ENCODE results near the genes ACTR6, ARL1, CHPT1, NT5DC3 and SLC41A2.

GRCh38 chr12:100200374-100201336 is at the start of gene ACTR6:
Gene ACTR6 (plus strand): TSS chr12:100200815.
- RRBS, result 2% methylated on average over 8 of the region's 43 CpGs

- RRBS, result no CpG with 5 or more reads among the region's 12 CpGs
Measured at GRCh38 chr12:100304213-100304923, 37.4 kb downstream of the SCYL2 start.

- RRBS, result no CpG with 5 or more reads among the region's 10 CpGs
Measured at GRCh38 chr12:100520021-100520745, 46.5 kb downstream of the NR1H4 start.

DNA sequence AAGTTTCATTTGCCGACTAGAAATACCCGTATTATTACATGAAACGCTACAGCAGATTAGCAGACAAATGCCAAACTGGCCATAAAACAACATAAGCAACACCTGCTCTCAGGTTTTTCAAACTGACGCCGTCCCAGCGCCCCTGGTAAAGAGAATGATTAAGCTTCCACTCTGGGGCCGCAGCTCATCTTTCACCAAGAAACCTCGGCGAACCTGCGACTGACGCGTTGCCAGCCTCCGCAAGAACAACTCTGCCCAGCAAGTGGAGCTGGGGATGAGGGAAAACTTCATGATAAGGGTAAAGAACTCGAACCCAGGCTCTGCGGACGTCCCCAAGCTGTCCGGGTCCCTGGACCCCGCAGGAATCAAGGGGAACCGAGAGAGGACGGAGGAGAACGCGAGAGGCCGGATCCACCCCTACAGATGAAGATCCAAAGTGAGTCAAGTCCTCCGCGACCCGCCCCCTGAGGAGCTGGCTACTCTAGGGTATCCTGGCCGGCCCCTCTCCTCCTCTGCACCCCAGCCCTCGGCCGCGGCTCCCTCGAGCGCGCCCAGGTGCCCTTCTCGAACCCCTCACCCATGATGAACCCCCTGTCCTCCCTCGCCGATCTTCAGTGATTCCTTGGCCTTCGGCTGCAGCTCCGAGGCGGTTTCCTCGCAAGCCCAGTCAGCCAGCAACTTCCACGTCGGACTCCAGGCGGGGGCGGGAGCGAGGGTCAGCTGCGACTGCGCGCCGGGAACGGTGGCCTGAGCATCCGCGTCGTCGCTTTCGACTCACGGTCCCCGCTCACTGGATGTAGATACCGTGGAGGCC is at the start of gene ARL1:
Gene ARL1, minus strand, starts transcription at position 708 of the 814 bp plus-strand sequence.
- RRBS, result 2% methylated on average over 5 of the region's 58 CpGs

- RRBS, result no CpG with 5 or more reads among the region's 2 CpGs
Measured at GRCh38 chr12:101680196-101680588, 17.2 kb upstream of the CHPT1 start.

- RRBS, result 2% methylated on average over 14 of the region's 64 CpGs
Measured at GRCh38 chr12:101697548-101698027, at the start of gene CHPT1. Gene CHPT1 (plus strand): TSS chr12:101697640.

DNA sequence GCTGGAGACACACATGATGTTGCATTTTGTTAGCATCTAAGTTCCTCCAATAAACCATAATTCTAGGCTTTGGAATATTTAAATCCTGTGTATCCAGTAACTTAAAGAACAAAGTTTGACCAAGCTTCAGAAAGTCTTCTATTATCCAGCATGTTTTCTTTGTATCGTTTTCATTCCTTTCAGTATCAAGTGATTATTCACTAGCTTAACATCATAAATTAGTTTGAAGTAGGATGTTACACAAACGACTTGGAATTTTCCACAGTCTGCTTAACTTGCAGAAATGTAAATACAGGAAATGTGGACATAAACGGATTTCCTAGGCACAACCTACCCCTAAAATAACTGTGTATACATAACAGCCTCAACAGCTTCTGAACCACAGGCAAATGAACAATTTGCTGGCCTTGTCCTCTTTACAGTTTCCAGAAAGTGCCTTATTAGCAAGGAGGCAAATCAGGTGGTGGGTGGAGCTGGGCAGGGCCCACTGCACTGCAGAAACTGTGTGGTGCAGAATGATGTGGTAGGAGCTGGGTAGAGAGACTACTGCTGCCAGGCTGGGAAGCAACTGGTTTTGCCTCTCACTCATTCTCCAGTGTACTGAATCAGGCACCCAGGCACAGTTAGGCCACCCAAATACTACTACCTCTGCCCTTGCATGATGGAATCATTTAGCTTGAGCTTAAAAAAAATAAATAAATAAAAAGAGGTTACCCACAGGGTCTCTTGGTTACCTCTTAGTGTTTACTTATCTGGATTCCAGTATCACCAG is 14.1 kb downstream of the DRAM1 start:
- RRBS, result no CpG with 5 or more reads among the region's 3 CpGs

DNA sequence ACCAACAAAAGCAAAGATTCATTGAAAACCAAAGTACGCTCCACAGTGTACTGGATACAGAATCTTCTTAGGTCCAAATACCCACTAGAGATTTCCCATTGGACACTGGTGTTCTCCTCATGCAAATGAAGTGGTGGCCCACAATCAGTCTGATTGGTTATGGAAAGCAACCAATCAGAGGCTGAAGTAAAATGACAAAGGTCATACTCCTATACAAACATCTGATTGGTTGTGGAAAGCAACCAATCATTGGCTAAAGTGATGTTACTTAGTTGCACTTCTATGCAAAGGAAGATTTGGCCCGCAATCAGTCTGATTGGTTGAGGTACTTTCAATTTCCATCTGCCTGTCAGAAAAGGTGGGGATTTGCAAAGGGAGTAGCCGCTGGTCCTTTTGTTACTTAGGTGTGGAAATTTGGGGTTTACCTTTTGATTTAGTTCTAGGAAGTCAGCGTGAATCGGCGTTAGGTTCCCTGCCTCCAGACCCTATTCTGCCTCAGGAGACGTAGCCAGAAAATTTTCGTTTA is 1.3 kb upstream of the WASHC3 start:
- RRBS, result no CpG with 5 or more reads among the region's 8 CpGs

DNA sequence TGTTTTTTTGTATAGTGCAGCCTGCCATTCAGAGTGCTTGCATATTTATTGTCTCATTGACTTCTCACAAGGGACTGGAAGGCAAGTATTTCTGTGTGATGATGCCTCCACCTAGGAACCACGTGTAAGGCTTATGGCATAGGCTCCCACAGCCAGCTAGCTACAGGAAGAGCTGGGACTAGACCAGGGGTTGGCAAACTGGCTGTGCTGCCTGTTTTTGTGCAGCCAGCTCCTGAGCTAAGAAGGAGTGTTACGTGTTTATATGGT is 970 bp downstream of the PARPBP start:
- RRBS, result no CpG with 5 or more reads among the region's 2 CpGs

- RRBS, result no CpG with 5 or more reads among the region's 17 CpGs
Measured at GRCh38 chr12:103571359-103571823, 15.7 kb upstream of the STAB2 start.

- RRBS, result 1% methylated on average over 17 of the region's 66 CpGs
Measured at GRCh38 chr12:103841150-103842411, at the start of gene NT5DC3. Gene NT5DC3 (minus strand): TSS chr12:103841234.

GRCh38 chr12:104011273-104011845 is 38.6 kb downstream of the GLT8D2 start:
- RRBS, result no CpG with 5 or more reads among the region's 6 CpGs

GRCh38 chr12:104177380-104177987 is 38.1 kb upstream of the TXNRD1 start:
- RRBS, result no CpG with 5 or more reads among the region's 4 CpGs

DNA sequence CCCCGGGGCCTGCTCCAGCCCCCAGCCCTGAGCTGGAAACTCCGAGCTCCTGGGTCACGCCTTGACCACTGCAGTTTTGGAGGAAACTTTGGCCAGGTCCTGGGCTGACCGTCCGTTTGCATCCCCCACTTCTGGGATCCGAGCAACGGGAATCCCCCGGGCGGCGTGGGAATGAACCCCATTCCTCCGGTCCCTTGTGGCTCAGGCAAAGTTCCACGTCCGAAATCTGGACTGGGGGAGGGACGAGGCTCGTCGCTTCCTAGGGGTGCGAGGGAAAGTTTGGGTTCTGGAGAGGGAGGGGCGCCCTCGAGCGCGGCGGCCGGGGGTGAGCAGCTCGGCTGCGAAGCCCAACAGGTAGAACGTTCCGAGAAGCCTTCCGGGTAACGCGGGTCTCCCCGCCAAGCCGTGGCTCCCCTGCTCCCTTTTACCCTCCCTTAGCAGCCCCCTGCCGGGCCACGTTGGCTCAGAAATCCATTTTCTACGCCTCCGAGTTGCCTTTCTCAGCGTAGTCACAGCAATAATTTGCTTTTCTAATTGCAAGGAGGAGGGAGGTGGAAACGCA is 1.5 kb downstream of the CHST11 start:
- RRBS, result 3% methylated on average over 11 of the region's 38 CpGs

DNA sequence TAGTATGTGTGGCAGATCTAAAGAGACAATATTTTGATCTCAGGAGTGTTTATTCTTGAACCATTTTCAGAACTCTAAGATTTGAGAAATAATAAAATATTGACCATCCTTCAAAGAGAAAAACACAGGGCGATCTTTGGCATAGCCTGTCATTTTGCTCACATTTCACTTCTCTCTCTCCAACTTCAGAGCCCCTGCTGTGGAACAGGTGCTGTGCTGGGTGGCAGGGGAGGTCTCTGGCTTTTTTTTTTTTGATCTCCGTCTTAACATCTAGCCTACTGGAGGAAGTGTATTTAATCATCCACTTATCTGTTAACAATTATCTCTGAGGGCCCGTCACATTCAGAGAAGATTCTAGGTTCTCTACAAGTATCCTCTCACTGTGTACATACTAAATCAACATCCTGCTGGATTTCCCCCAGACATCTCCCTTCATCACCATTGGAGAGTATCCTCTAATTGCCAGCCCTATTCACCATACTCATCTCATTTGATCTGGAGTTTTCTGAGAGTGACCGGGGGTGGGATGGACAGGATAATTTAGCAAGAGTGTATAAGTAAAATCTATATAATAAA is 34.1 kb downstream of the CHST11 start:
- RRBS, result no CpG with 5 or more reads among the region's 4 CpGs

DNA sequence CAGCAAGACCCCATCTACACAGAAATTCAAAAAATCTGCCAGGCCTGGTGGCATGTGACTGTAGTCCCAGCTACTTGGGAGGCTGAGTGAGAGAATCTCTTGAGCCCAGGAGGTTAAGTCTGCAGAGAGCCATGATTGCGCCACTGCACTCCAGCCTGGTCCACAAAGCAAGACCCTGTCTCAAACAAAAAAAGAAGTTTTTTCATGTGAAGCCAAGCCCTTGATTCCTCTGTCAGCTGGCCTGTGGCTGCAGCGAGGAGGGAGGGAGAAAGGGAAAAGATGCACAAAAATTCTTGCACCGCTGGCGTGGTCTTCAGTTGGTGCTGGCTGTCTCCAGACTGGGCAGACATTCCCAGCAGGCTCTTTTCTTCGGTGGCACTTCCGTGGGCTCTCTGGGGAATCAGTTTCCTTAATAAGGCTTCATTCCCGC is 248.1 kb downstream of the SLC41A2 start:
- RRBS, result no CpG with 5 or more reads among the region's 7 CpGs

DNA sequence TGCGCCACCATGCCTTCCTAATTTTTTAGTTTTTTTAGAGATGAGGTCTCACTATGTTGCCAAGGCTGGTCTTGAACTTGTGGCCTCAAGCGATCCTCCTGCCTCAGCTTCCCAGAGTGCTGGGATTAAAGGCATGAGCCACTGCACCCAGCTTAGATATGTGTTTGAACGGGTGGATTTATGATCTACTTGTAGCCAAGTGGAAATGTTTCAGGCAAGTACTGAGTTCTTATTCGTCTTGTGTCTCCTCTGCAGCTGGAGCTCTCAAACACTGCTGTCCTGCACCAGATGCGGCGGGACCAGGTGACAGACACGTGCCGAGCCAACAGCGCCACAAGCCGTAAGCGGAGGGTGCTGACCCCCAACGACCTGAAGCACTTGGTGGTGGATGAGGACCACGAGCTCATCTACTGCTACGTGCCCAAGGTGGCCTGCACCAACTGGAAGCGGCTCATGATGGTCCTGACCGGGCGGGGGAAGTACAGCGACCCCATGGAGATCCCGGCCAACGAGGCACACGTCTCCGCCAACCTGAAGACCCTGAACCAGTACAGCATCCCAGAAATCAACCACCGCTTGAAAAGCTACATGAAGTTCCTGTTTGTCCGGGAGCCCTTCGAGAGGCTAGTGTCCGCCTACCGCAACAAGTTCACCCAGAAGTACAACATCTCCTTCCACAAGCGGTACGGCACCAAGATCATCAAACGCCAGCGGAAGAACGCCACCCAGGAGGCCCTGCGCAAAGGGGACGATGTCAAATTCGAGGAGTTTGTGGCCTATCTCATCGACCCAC is 201.2 kb downstream of the SLC41A2 start:
- RRBS, result 80% methylated on average over 6 of the region's 36 CpGs

- RRBS, result no CpG with 5 or more reads among the region's 3 CpGs
Measured at GRCh38 chr12:104858560-104858959, 99.5 kb downstream of the SLC41A2 start.

- RRBS, result no CpG with 5 or more reads among the region's 3 CpGs
Measured at GRCh38 chr12:104882901-104883386, 75.1 kb downstream of the SLC41A2 start.

GRCh38 chr12:104957865-104958924 is at the start of gene SLC41A2:
Gene SLC41A2 (minus strand): TSS chr12:104958290.
- RRBS, result 2% methylated on average over 44 of the region's 107 CpGs

Data from aortic smooth muscle cell (primary cell).